ENCODE measurements around a stretch of chr6.

GRCh38 chr6:163415575-163416290 lies 1.2 kb downstream of the QKI start:
- RRBS: no CpG with 5 or more reads among the region's 62 CpGs

GRCh38 chr6:163441343-163442161 lies 27.0 kb downstream of the QKI start:
- RRBS: no CpG with 5 or more reads among the region's 4 CpGs

DNA sequence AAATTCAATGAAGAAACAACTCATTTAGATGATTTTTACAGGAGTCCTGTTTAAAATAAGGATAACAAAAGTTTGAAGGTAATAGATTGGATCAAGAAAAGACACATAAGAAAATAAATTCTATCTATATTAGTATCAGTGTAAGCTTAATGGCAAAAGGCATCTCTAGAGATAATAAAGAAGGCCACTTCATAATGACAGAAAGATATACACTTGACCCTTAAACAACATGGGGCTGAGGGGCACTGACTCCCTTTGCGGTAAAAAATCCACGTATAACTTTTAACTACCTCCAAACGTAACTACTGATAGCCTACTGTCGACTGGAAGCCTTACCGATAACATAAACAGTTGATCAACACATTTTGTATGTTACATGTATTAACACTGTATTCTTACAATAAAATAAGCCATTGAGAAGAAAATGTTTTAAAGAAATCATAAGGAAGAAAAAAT lies 57.3 kb downstream of the QKI start:
- RRBS: no CpG with 5 or more reads among the region's 5 CpGs

DNA sequence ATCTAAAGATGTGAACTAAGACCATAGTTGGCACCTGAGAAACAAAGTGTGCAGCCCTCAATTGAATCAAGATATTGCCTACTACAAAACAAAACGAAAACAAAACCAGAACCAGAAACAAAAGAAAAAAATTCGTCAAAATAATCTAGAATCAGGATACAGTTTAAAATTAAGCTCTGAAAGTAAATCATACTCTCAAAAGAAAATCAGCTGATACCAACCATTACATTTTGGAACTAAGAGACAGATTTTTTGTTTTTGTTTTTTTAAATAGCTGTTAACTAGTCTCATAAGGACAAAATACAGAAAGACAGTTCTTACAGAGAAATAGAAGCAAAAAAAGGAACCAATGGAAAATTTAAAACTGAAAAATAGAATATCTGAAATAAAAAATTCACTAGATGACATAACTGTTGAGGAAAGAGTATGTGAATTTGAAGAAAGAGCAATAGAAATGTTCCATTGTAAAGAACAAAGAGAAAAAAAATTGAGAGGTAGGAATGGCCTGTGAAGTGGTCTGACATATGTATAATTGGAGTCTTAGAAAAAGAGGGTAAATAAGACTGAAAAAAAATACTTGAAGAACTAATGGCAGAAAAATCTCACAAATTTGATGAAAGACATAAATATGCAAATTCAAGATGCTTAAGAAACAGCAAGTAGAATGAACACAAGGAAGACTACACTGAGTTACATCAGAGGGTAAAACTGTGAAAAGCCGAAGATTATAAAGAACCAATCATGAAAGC lies 93.3 kb downstream of the QKI start:
- RRBS: no CpG with 5 or more reads among the region's 3 CpGs

DNA sequence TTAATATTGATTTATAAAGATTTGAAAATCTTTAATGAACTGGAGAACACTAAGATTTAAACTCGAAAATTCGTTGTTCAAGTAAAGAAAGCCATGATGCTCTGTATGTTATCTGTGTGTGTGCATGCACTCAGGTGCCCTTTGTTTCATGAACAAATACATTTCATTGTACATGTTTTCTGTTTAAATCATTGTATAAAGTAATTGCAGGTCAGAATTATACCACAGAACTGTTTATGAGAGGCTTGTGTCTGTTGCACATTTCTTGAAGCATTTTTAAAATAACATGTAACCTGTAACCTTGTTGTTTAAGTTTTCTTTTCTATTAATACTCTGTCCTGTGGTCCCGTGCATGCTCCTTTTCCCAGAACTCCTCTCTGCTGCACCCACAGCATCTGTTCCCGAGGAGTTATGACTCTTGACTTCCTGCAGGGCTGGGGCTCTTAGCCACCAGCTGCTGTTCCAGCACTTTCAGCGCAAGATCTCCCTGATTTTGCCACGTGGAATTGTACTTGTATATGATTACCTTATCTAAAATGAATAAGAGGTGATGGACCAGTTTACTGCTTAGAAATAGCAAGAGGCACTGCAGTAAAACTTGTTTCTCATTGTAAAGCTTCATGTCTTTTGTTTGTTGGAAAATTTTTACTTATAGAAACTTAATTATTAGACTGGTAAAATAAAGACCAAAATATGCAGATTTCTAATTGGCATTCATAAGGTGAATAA lies 150.6 kb downstream of the QKI start:
- RRBS: no CpG with 5 or more reads among the region's 6 CpGs

- RRBS: no CpG with 5 or more reads among the region's 9 CpGs
Measured at GRCh38 chr6:163764298-163765020, 349.9 kb downstream of the QKI start.

DNA sequence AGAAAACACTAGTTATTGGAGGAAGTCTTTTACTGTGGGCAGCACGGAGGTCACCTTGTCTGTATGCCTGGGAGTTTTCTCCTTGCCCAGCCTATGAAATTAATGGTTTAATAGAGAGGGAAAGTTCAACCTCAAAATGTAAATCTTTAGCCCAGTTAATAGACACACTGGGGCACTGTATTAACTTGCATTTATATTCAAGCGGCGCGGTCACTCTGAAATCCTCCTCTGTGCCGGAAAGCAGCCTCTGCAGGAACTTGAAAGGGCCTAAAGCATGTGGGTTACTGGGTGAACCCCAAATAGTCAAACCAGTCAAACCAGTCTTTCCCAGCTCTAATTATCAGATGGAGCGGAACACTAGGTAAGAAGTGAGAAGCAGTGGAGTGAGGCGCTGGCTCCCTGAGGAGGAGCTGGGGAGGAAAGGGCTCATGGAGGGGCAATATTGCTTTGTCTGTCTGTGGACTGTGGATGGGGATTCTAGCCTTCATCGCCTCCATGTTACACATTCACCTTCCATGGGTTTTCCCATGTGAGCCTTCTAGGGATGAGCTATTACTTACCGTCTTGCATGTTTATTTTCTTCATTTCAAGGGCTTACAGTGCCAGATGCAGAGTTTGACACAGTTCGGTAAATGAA lies 531.3 kb downstream of the QKI start:
- RRBS: no CpG with 5 or more reads among the region's 10 CpGs

DNA sequence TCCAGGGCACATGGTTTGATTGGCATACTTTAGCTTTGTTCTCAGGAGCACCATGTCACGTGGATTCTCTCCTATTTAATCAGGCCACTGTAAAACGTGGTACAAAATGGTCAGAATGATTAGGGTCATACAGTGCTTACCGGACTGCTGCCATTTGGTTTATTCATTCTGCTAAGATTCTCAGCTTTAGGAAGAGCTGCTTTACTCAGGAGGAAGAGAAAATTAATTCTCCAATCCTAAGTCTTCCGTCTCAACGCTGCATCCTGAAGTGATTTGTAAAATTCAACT lies 543.6 kb downstream of the QKI start:
- RRBS: no CpG with 5 or more reads among the region's 5 CpGs

DNA sequence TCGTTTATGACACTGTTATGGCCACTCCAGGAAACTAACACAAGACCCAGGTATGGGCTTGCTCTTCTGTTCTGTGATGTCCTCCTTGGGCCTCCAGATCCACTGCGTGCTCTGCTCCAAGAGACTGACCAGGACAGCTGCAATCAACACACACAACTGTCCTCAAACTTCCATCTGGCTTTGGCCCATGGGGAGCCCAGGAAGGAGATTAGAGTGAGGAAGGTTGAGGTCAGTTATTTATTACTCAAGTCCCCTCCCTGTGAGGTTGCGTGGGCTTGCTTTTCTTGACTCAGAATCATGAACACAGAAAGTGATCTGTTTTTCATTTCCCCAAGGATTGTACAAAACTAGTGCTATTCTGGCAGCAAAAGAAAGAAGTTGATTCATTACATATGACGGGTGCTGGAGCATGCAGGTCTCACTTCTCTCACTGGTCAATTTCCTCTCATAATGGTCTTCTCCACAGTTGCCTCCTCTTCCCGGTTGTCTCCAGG lies 888.5 kb downstream of the QKI start:
- RRBS: no CpG with 5 or more reads among the region's 5 CpGs

DNA sequence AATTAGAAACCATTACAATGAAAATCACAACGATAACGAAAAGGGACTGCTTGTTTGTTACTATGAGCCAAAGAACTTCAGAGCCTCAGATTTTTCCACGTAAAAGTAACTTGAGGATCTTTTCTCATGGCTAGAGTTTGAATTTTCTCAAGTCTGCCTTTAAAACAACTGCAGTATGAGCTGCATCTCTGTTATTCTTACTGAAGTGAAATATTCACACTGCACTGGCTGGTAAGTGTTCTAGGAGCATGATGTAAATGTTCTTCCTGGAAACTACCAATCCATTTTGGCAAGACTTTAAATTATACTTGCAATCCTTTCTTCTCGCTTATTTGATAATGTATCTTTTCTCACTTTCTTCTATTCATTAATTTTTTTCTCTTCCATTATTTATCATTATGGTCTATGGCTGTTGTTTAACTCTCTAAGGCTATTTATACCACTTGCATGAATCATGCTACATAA lies 801.4 kb downstream of the C6orf118 start:
- RRBS: no CpG with 5 or more reads among the region's 4 CpGs

- RRBS: no CpG with 5 or more reads among the region's 11 CpGs
Measured at GRCh38 chr6:164827396-164828003, 481.9 kb downstream of the C6orf118 start.

DNA sequence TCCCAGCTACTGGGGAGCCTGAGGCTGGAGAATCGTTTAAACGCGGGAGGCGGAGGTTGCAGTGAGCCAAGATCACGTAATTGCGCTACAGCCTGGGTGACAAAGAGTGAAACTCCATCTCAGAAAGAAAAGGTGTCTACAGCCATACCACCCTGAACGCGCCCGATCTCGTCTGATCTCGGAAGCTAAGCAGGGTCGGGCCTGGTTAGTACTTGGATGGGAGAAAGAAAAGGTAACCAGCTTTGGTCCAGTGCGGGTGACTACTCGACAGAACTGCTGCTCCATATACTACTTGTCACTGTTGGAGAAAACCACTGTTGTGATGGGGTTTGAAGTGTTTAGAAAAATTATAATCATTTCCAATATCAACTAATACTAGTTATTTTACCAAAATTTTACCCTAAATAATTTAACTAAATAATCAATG lies 100.0 kb upstream of the C6orf118 start:
- RRBS: no CpG with 5 or more reads among the region's 14 CpGs

GRCh38 chr6:165616026-165616607 lies 46.9 kb downstream of the PDE10A start:
- RRBS: no CpG with 5 or more reads among the region's 11 CpGs

GRCh38 chr6:166252947-166253716 lies 55.1 kb downstream of the PRR18 start:
- RRBS: 5% methylated on average over 9 of the region's 56 CpGs

- RRBS: no CpG with 5 or more reads among the region's 13 CpGs
Measured at GRCh38 chr6:166286558-166287328, 21.4 kb downstream of the PRR18 start.

GRCh38 chr6:166341867-166342263 lies 480 bp downstream of the SFT2D1 start:
- RRBS: no CpG with 5 or more reads among the region's 11 CpGs

GRCh38 chr6:166393971-166394467 lies 11.3 kb upstream of the MPC1 start:
- RRBS: no CpG with 5 or more reads among the region's 7 CpGs

DNA sequence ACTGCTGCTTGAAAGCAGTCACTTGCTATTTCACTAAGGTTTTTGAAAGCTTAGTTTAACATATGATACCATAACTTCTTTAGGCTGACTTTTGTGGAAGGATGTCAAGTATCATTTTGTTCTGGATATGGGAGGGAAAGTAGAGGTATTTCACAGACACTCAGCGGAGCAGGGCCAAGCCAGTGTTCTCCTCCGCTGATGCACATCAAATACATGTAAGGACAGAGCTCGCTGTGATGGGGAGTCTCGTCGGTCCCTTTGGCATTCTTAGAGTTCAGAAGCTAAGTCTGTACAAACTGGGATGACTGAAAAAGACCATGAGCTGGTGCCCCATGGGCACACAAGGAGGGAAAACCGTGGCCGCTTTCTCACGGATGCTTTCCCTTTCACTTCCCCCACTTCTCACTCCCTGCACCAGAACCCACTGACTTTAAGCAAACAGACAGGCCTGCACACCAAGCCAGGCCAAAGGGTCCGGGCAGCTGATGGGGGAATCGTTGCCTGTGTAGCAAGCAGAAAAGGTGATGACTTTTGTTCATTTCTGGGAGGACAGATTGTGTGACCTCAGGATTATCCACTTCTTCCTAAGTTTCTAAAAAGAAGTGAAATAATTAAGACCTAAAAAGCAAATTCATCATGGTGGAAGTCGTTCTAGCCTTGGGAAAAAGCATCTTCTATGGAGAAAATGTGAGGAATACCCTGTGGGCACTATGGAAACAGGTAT lies 27.8 kb upstream of the MPC1 start:
- RRBS: no CpG with 5 or more reads among the region's 11 CpGs

- RRBS: no CpG with 5 or more reads among the region's 29 CpGs
Measured at GRCh38 chr6:166478758-166479570, 96.2 kb upstream of the MPC1 start.

GRCh38 chr6:166513950-166514679 lies 72.4 kb downstream of the RAMACL start:
- RRBS: no CpG with 5 or more reads among the region's 9 CpGs